ENCODE data around the gene KLHL35.

GRCh38 chr11:74465318-74465952 lies 1.9 kb downstream of the KCNE3 start:
- RRBS: no CpG with 5 or more reads among the region's 1 CpG

DNA sequence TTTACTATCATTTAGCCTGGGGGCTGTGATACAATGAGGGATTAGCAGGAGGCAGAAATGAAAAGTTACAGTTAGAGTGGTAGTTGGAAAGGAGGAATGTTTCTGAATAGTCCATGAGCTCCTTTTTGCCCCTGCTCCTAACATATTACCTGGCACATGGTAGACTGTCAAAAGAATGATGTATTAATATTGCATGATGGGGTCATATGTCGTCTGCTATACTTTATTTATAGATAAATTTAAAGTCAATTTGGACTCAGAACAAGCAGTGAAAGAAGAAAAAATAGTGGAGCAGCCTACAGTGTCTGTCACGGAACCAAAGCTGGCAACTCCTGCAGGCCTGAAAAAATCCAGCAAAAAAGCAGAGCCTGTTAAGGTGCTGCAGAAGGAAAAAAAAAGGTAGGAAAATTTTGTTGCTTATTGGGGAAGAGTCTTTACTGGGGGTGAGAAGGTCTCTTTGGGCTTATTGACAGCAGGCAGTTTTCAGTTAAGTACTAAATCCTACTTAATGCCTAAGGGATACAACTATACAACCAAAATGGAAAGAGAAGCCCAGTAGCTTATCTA lies 32.9 kb downstream of the POLD3 start:
- RRBS: no CpG with 5 or more reads among the region's 2 CpGs

DNA sequence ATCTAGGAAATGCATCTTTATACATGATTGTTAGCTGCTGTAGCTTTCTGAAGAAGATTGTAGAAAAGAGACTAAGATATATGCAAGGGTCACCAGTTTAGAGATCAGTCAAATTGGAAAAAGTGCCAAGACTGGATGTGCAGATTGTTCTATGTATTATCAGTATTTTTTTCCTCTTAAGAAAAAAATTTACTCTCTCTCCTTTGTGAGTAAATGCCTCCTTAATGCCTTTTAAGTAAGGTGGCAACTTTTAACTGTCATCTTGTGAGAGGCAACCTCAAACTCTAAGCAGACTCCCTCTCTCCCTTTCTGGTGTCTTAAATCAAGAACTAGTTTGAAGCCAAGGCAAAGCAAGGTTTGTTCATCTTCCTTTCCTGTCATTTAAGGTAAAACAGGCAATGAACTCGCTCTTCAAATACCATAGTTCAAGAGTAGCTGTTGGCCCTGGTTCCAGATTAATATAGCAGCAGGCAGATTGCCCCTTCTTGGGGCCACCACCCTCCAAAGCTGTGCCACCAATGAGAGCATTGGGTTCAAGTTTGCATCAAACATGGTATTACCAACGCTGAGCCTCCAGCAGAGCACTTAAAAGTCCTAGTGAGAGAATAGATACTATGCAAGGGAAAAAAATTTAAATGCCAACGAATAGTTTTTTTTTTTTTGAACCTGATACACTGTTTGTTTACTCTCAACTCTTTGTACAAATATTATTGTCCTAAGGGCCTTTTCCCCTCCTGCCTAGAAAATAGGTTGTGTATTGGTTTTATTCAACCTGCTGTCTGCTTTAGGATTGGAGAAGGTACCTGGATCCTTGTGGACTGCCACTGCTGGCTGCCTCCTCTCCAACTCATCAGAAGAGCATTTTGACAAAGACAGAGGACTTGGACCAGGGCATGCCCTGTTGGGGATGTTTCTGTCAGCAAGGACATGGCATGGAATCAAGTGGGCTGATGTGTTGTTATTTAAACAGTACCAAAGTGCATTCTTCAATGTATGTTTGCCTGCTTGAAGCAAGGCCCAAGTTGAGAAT lies 93.0 kb downstream of the RNF169 start:
- RRBS: no CpG with 5 or more reads among the region's 3 CpGs

DNA sequence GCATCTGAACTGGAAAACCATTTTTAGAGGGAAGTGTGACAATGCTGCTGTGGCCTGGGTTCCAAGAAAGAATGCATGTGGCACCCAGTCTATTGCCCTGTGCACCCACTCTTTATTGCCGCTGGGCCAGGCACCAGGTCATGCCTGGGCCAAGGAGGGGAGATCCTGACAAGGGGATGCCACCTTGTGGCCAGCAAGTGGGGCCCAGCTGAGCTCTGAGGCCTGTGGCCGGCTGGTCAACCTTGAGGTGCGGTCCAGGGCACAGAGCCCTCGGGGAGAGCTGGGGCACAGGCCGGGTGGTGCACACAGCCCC lies 94.2 kb downstream of the RNF169 start:
- RRBS: 94% methylated on average over 4 of the region's 5 CpGs

GRCh38 chr11:75029936-75030754 lies 41.4 kb downstream of the NEU3 start:
- RRBS: no CpG with 5 or more reads among the region's 5 CpGs

- RRBS: no CpG with 5 or more reads among the region's 8 CpGs
These were observed 16.9 kb upstream of the SLCO2B1 start for GRCh38 chr11:75133878-75134635.

DNA sequence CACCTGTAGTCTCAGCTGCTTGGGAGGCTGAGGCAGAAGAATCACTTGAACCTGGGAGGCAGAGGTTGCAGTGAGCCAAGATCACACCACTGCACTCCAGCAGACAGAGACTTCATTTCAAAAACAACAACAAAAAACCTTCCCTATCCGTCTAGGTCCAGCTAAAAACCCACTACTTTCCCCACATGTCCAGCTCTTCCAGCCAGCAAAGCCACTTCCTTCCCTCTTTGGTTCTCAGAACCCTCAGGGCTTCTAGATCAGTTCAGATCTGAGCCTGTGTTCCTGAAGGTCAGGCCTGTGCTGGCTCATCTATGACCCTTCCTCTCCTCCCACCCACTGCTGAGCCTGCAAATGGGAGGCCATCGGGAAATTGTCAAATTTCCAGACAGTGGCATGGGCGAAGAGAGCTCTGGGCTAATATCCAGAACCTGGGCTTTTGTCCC lies 37.7 kb downstream of the SLCO2B1 start:
- RRBS: no CpG with 5 or more reads among the region's 3 CpGs

DNA sequence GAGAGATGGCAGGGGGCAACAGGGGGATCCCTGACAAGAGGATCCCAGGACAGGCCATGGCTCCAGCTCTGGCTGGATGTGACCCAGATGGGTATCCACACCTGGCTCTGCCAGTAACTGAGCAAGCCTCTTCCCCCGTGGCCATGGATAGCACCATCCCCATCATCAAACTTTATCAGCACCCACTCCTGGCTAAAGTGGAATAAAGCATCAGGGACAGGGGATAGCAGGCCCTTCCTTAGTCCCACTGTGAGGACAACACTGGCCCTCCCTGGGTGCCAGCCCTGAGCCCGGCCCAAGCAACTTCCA lies 43.7 kb downstream of the ARRB1 start:
- RRBS: no CpG with 5 or more reads among the region's 2 CpGs

DNA sequence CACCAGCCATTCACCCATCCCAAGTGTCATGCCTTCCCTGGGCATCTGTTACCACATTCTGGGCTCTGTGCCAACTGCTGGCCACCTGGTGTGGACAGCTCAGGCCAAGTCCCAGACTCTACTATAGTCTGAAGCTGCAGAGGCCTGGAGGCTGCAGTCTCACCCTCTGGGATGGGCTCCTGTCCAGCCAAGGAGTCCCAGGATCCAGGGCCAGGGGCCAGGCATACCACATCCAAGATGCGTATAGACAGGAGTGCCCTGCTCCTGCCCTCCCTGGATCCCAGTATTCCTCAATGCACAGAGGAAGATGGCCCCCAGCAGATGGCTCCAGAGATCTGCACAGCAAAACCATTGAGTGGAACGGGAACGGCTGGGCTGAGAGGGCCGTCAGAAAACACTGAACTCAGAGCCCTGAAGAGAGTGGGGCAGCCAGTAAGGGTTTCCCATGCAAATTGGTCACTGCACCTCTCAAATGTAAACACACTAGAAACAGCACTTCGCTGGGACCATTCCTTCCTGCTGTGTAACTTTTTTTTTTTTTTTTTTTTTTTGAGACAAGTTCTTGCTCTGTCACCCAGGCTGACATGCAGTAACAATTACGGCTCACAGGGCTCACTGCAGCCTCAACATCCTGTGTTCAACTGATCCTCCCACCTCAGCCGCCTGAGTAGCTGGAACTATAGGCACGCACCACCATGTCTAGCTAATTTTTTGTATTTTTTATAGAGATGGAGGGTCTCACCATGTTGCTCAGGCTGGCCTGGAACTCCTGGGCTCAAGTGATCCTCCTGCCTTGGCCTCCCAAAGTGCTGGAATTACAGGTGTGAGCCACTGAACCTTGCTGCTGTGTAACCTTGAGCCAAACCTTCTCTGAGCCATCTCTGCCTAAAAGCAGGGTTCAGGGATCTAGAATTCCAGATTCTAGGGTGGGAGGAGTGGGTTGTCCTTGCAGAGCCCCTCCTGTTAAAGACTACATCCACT lies 22.6 kb downstream of the ARRB1 start:
- RRBS: no CpG with 5 or more reads among the region's 8 CpGs

DNA sequence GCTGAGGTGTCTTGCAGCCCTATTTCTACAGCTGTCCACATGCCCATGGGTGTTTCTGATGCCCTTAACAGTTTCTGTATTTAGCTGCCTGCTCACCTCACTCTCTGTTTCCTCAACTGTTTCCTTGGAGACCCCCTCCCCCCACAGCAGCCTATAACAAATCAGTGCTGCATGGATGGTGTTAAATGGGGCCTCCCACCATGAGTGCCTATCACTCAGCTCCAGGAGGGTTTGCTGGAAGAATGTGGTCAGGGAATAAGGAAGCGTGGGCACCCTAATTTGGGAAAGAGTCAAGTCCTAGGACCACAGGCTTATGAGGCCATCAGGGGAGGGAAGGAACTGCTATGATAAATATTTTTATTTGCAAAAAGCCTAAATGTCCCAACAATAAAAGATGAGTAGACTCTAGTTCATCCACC lies 8.6 kb downstream of the KLHL35 start:
- RRBS: no CpG with 5 or more reads among the region's 1 CpG

DNA sequence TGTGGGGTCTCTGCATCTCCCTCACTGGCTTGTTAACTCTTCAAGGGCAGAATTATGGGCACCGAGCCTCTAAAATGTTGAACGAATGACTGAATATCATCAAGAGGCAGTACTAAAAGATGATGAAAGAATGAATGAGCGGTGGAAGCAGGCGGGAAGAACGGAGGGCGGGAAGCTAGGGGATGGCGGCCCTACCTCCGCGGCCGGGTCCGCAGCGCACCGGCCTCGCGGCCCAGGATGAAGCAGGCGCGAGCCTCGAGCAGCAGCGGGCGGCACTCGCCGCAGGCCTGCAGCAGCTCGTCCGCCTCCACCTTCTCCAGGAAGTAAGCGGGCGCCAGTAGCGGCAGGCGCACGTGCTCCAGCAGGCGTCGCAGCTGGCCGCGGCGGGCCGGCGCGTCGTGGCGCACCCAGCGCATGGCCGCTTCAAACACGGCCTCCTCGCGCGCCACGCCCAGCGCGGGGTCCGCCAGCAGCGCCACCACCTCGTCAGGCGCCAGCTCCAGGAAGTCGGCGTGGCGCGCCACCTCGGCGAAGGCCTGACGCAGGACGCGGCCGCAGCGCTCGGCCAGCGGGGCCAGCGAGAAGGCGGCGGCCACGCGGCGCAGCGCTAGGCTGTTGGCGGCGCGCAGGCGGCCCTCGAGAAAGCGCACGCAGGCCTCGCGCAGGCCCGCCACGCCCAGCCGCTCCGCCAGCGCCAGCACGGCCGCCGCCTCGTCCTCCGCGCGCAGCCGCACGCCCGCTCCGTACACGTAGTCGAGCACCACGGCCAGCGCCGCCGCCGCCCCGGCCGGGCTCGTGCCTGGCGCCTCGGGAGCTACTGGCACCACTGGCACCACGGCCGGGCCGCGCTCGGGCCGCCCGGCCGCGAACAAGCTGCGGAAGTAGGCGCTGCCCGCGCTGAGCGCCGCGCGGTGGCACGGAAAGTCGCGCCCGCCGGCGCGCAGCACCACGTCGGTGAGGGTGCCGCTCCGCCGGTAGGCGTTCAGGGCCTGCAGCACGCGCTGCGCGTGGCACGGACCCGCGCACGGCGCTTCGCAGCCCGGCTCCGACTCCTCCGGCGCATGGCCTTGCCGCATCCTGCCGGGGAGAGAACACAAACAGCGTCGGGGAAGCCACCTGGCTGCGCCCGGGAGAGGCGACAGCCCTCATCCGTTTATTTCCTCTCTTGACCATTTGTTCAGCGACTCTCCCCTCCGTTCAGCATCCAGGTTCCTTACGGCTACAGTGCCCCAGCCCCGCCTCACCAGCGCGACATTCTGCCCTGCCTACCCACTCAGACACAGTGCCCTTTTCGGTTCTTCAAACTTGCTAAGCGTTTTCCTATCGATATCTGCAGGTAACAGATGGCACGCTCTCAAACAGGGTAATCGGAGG lies 3.0 kb downstream of the KLHL35 start:
- RRBS: 2% methylated on average over 45 of the region's 172 CpGs

DNA sequence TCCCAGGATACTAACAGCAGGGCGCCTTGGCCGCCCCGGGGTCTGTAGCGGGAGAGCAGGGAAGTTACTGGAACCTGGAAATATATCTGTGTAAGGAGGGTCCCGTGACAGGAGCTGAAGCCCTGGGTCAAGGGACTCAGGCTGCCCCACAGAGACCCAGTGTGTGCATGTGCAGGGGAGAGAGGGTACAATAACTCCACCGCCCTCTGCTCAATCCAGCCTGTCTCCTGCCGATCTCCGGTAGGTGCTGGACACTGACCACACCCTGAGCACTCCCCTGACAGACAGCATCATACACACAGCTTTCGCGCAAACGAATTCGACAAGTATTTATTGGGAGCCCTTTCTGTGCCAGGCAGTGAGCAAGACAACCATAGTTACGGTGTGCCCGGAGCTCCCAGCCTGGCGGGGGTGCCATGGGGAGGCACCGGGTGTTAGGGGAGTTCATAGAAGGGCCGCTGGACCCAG lies 2.0 kb downstream of the KLHL35 start:
- RRBS: 41% methylated on average over 3 of the region's 17 CpGs

DNA sequence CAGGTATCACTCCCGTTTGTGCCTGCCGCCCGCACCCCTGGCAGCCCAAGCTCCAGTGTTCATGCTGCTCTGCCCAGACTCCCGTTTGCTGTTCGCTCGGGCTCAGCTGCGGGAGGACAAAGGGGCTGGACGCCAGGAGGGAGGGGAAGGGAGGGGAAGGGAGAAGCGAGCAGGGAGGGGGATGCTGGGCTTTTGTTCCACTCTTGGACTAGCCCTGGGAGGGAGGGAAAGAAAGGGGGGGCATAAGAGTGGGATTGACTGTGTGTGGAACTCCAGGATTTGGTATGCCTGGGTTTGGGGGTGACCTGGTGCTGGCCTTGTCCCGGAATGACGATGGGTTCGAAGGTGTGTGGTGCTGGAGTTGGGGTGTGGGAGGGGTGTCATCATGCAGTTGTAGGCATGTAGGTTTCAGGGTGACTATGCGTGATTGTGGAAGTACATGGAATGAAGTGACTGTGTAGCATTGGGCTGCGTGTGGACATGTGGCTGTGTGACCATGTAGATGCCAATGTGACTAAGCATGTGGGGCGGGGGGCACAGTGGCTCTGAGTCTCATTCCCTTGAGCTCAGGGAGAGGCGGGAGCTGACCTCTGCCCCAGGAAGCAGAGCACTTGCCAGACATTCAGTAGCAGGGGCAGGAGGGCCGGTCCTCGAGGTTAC lies at the start of gene KLHL35:
Gene KLHL35, minus strand, starts transcription at position 118 of the 660 bp plus-strand sequence.
- RRBS: no CpG with 5 or more reads among the region's 18 CpGs

- RRBS: 2% methylated on average over 6 of the region's 38 CpGs
These were observed 1.0 kb downstream of the GDPD5 start for GRCh38 chr11:75524499-75525305.

GRCh38 chr11:75554191-75555105 lies 7.6 kb upstream of the SERPINH1 start:
- RRBS: no CpG with 5 or more reads among the region's 22 CpGs

GRCh38 chr11:75576376-75577057 lies 14.5 kb downstream of the SERPINH1 start:
- RRBS: no CpG with 5 or more reads among the region's 13 CpGs

- RRBS: 14% methylated on average over 12 of the region's 44 CpGs
These were observed 21.7 kb downstream of the SERPINH1 start for GRCh38 chr11:75583621-75584376.

DNA sequence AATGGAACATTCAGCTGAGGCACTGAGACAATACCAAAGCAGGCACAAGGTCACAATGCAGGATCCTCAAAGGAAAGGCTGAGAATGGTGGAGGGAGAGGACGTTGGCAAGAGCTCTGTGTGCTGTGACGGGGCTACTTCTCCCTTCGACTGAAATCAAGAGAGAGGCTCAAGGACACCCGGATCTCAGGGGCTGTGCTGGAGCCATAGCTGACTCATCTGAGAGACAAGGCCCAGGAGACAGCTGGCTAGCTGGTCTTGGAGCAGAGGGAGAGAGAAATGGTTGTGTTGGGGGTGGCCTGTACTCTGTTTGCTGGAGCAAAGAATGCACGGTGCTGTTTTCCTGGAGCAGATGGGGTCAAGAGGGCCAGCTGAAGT lies 41.0 kb downstream of the MAP6 start:
- RRBS: no CpG with 5 or more reads among the region's 5 CpGs

- RRBS: no CpG with 5 or more reads among the region's 2 CpGs
These were observed 4.3 kb upstream of the UVRAG start for GRCh38 chr11:75810735-75811016.

DNA sequence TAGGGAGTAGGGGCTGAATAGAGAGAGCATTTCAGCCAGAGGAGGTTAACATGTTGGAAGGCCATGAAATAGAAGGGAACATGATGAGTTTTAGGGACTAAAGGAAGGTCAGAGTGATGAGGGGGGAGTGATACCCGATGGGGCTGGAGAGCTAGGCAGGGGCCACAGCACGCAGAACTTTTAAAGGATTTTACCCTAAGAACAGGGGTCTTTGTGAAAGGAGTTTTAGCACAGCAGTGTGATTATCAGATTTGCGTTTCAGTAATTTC lies 74.9 kb downstream of the UVRAG start:
- RRBS: no CpG with 5 or more reads among the region's 3 CpGs

Data from BE2C (cell line).